SK-MEL-5 (cell line): Measurements from ENCODE around the genes EFNA3, ENTREP3 and DAP3.

RAMPAGE:
- cytosol, long total RNA = no peak
- long total RNA = no peak
- nucleus, long total RNA = no peak
Measured at GRCh38 chr1:155004457-155004898, 1.9 kb downstream of the ZBTB7B start.

RAMPAGE:
- cytosol, long total RNA = no peak
- long total RNA = no peak
- nucleus, long total RNA = no peak
Measured at GRCh38 chr1:155015989-155016853, 13.6 kb downstream of the ZBTB7B start.

DNA sequence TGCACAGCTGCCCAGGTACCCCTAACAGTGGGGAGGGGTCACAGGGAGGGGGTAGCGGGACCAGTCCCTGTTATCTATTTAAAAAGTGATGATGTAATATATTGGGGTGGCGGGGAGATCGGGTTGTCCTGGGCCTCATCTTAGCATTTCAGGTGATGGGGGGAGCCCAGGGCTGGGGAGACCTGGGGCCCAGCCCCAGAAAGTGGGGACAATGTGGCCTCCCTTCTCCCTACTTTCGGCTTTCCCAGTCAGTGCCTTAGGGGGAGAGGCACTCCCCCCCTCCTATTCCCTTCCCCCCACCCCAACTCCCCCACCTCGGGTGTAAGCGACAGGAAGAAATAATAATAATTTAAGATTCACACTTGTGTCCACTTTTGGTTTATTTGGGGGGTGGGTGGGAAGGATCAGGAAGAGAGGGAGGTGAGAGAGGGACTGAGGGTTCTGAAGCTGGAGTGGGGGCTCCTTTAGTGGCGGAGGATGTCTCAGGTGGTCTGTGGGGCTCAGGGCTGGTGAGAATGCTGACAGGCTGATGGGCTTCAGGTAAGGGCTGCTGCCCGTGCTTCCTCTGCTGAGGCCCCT lies 15.3 kb downstream of the DCST2 start:
RAMPAGE:
- cytosol, long total RNA = no peak
- long total RNA = no peak
- nucleus, long total RNA = no peak

DNA sequence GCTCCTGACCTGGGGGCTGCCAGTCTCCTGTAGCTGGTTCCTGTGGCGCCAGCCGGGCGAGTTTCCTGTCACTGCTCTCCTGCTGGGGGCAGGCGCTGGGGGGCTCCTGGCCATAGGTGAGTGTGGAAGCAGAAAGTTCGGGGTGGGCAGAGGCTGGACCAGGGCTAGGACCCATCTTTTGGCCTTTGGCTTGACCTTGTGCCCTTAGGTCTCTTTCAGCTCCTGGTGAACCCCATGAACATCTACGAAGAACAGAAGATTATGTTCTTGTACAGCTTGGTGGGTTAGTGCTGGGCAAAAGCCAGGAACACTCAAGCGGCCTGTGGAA lies 785 bp downstream of the DCST1 start:
RAMPAGE:
- cytosol, long total RNA = no peak
- long total RNA = no peak
- nucleus, long total RNA = no peak

DNA sequence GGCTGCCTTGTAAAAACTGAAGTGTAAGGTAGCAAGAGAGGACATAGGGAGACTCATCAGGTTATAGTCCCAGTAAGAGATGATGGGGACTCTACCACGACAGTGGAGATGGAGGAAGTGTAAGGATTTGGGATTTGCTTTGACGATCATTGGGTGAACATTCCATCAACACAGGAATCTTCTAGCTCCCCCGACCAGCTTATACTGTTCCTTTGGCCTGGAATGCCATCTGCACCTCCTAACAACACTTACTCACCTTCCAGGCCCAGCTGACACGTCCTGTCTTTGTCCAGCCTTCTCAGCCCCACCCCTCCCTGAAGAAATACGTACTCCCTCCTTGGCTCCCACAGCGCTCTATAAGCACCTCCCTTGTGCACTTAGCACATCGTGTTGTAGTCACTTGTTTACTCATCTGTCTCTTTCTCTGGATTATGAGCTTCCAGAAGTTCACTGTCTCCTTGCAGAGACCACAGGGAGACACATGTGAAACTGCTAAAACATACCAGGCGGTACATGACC lies 4.8 kb downstream of the DCST1 start:
RAMPAGE:
- cytosol, long total RNA = no peak
- long total RNA = no peak
- nucleus, long total RNA = no peak

DNA sequence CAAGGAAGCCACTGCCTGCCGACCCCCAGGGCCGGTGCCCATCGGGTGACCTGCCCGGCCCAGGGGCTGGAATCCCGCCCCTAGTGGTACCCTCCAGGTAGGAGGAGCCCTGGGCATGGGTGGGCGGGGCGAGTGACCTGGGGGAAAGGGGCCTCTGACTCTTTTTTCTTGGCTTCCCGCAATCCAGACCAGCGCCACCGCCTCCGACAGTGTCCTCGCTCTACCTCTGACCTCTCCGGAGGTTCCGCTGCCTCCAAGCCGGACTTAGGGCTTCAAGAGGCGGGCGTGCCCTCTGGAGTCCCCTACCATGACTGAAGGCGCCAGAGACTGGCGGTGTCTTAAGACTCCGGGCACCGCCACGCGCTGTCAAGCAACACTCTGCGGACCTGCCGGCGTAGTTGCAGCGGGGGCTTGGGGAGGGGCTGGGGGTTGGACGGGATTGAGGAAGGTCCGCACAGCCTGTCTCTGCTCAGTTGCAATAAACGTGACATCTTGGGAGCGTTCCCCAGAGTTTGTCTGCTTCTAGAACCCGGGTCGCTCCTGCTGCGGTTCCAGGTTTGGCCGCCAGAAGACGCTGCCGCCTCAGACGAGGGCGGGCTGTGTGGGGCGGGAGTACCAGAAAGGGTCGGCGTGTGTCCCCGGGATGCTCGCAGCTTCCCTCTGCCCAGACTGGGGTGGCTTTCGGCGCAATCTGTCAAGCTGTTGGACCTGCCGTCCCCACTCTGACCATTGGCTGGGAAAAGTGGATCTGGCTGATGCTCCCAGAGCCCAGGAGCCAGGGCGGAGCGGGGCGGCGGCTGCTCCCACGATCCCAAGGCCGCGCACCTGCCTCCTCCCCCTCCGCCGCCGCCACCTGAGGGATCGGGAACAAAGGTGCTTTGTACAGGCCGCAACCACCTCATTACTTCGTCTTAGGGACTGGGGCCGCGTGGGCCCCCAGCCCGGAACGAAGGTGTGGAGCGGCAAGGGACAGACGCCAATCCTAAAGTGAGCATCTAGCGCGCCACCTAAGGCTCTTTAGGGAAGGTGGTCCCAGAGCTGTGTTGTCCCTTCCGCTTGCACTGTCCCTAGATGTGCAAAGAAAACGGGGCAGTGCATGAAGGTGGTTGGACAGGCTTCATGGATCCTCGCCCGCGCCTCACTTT lies 895 bp upstream of the EFNA4 start:
RAMPAGE:
- cytosol, long total RNA = no peak
- long total RNA = no peak
- nucleus, long total RNA = no peak

DNA sequence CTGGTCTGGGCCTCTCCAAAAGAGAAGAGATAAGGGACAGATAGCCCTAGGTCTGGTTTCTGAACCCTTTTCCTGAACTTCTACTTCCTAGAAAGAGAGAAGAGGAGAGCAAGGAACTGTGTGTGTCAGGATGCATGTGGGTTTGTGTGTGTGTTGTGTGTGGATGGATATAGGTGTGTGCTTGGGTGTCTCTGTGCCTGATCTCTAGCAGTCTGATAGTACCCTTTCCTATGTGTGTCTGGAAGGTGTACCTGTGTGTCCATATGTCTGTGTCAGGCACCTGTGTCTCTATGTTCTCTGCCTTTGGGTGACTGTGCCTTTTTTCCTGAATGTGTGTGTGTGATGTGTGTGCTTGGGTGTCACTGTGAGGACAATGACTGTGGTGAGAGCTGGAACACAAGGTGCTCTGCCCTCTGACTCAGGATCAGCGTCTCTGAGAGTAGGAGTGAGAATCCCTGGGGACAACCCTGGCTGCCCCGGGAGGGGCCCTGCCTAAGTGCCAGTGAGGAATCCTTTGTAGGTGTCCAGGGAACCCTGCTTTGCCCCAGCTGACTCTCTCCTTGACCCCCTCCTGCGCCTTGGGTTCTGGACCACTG lies 883 bp upstream of the EFNA3 start:
RAMPAGE:
- cytosol, long total RNA = no peak
- long total RNA = no peak
- nucleus, long total RNA = no peak

RAMPAGE:
- cytosol, long total RNA = no peak
- long total RNA = no peak
- nucleus, long total RNA = no peak
Measured at GRCh38 chr1:155078597-155079014, at the start of gene EFNA3. TSS of gene EFNA3 (plus strand) at chr1:155078837.

GRCh38 chr1:155080398-155081055 lies 1.9 kb downstream of the EFNA3 start:
RAMPAGE:
- cytosol, long total RNA = no peak
- long total RNA = no peak
- nucleus, long total RNA = no peak

DNA sequence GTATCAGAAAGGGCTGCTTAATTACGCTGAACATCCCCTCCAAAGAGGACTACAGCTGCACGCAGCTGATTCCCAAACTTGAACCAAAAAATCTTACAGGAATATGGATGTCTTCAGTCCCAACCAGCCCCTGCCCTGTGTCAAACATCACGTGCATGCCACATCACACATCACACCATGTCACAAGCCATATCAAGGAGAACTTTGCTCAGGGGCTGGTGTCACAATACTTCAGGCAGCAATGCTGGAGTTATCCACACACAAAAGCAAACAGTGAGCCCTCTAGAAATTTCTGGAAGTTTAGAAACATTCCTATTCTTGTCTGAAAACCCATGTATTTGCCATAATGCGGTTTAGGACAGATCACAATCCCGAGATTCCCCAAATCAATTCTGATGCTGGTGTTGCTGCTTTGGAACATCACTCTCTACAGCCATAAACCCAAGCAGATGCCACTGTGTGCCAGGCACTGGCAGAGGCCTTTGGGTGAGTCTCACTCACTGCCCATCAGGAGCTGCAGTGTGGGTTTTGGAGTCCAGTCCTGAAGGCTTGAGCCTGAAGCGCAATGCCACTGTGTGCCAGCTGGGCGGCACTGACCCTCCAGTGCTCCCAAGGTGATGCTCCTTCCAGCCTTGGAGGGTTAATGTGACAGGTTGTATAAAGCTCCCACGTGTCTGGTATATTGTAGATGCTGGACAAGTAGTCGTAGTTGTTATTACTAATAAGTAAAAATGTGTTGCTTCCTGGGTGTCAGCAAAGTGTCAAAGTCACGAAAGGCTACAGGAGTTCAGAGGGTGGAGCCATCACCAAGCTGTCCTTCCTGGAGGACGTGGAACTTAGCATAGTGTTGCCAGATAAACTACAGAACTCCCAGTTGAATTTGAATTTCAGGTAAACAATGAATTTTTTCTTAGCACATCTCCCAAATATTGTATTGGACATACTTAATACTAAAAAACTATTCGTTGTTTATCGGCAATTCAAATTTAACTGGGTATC lies 20.1 kb upstream of the EFNA1 start:
RAMPAGE:
- cytosol, long total RNA = no peak
- long total RNA = no peak
- nucleus, long total RNA = no peak

DNA sequence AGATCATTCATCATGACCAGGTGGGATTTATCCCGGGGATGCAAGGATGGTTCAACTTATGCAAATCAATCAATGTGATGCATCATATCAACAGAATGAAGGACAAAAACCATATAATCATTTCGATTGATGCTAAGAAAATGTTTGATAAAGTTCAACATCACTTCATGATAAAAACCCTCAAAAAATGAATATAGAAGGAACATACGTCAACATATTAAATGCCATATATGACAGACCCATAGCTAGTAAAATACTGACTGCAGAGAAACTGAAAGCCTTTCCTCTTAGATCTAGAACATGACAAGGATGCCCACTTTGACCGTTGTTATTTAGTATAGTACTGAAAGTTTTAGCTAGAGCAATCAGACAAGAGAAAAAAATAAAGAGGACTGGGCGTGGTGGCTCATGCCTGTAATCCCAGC lies 13.3 kb upstream of the DPM3 start:
RAMPAGE:
- cytosol, long total RNA = no peak
- long total RNA = no peak
- nucleus, long total RNA = no peak

RAMPAGE:
- cytosol, long total RNA = no peak
- long total RNA = no peak
- nucleus, long total RNA = no peak
Measured at GRCh38 chr1:155183448-155183823, 9.8 kb downstream of the TRIM46 start.

DNA sequence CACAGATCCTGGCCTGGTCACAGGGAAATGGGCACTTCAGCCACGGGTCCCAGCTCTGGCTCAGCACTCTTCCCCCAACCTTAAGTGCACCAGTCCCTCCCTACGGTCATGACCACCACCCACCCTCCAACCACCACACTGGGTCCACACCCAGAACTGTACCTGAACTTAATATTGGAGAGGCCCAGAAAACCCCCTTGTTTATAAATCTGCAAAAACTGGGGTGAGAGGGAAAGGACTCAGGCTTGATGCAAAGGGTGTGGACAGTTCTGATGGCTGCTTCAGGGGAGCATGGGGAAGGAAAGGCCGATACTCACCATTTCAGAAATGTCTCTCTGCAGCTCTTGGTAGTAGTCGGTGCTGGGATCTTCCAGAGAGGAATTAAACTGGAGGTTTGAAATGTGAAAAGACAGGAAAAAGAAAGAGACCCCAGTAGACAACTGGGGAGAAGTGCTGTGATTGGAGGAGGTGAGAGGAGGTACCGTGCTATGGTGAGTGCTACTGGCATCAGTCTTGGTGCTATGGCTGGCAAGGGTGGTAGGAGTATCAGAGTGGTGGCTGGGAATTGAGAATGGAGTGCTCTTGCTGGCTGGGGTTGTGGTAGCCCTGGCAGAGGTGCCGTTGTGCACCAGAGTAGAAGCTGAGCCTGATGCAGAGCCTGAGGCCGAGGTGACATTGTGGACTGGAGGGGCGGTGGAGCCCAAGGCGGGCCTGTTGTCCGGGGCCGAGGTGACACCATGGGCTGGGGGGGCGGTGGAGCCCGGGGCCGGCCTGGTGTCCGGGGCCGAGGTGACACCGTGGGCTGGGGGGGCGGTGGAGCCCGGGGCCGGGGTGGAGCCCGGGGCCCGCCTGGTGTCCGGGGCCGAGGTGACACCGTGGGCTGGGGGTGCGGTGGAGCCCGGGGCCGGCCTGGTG lies 14.5 kb downstream of the TRIM46 start:
RAMPAGE:
- cytosol, long total RNA = no peak
- long total RNA = no peak
- nucleus, long total RNA = no peak

RAMPAGE:
- cytosol, long total RNA = no peak
- long total RNA = no peak
- nucleus, long total RNA = no peak
Measured at GRCh38 chr1:155254681-155255696, at the start of gene ENTREP3. TSS of gene ENTREP3 (minus strand) at chr1:155255483.

DNA sequence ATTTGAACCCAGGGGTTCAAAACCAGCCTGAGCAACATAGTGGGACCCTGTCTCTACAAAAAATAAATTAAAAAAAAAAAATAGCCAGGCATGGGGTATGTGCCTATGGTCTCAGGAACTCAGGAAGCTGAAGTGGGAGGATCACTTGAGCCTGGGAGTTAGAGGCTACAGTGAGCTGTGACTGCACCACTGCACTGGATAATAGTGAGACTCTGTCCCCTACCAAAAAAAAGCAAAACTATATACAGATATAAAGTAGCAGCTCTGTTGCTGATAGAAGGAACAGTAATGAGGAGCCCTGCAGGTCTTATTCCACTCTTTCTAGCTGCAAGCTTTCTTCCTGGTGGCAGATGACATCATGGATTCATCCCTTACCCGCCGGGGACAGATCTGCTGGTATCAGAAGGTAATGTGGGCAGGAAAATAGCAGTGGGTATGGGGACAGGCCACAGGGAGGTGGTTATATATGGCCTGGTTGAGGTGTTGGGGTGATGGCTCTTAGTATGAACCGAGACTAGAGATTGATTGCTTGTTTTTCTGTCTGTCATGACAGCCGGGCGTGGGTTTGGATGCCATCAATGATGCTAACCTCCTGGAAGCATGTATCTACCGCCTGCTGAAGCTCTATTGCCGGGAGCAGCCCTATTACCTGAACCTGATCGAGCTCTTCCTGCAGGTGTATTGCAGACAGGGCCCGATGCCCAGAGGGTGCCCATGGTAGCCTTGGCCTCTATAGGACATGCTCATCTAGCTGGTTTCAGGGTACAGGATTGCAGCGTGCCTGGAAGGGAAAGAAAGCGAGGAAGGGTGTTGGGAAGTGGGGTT lies 2.9 kb upstream of the RUSC1 start:
RAMPAGE:
- cytosol, long total RNA = no peak
- long total RNA = no peak
- nucleus, long total RNA = no peak

DNA sequence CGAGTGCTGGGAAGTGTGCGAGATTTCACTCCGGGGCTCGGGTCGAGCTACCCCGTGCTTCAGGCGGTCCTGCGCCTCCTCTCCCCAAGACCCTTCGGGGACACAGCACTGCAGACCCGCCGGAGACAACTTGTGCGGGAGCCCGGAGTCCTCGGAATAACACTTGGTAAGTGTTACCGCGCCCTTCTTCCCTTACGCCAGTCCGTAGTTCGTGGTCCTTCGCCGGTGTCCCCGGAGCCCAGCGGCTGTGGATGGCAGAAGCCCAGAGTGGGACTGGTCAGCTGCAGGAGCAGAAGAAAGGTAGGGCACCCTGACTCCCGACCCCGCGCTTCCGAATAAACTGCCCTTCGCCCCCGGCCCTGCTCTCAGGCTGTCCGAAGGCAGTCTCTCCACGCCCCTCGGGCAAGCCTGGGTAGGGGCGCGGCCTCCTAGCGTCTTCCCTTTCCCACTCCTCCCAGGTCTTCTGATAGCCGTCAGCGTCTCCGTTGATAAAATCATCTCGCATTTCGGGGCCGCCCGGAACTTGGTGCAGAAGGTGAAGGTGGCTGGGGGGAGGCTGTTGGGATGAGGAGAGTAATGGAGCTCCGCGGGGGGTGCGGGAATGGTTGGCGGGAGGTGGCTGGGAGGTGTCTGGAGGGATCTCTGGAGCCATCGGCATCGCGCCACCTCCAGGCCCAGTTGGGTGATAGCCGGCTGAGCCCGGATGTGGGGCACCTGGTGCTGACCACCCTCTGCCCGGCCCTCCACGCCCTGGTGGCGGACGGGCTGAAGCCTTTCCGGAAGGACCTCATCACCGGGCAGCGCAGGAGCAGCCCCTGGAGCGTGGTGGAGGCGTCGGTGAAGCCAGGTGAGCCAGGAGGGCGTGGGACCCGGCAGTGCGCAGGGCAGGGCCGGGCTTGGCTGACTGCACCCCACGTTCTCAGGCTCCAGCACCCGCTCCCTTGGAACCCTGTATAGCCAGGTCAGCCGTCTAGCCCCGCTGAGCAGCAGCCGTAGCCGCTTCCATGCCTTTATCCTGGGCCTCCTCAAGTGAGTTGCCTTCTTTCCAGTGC lies 4.3 kb downstream of the RUSC1 start:
RAMPAGE:
- cytosol, long total RNA = no peak
- long total RNA = no peak
- nucleus, long total RNA = no peak

RAMPAGE:
- cytosol, long total RNA = no peak
- long total RNA = no peak
- nucleus, long total RNA = no peak
Measured at GRCh38 chr1:155456571-155456999, 106.0 kb downstream of the ASH1L start.

DNA sequence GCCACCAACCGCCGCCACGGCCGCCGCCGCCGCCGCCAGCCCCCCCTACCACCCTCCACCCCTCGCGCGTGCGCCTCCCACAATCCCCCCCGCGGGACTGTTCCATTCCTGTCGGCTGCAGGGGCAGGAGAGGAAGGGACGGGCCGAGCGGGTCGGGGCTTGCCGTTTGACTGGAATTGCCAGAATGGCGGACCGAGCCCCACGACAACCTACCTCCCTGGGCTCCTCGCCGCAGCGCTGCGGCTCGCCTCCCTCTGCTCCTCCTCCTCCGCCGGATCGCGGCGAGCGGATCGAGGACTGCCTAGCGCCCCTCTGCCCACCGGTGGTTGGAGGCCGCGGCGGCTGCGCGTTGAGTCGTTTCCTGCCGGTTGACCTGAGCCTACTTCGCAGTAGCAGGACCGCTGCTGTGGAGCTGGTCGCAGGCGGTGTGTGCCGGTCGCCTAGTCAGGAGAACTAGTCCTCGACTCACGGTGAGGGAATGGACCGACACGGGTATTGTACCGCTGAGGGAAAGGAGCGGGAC lies 318 bp upstream of the ASH1L start:
RAMPAGE:
- cytosol, long total RNA = start-site peak on the plus strand centred at position 91 of the sequence, 621 bp wide, 88 and 46 reads in 2 replicates
- long total RNA = start-site peak on the plus strand centred at position 378 of the sequence, 53 bp wide, 38 and 27 reads in 2 replicates
- nucleus, long total RNA = start-site peak on the plus strand centred at position 120 of the sequence, 71 bp wide, 65 and 9 reads in 2 replicates; start-site peak on the plus strand centred at position 373 of the sequence, 57 bp wide, 323 and 120 reads in 2 replicates

DNA sequence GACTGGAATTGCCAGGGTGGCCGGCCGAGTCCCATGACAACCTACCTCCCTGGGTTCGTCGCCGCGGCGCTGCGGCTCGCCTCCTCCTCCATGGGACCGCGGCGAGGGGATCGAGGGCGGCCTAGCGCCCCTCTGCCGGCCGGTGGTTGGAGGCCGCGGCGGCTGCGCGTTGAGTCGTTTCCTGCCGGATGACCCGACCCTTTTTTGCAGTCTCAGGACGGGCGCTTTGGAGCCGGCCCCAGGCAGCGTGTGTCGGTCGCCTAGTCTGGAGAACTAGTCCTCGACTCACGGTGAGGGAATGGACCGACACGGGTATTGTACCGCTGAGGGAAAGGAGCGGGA lies at the start of gene DAP3:
TSS of gene DAP3 (plus strand) at position 207 of the 342 bp plus-strand sequence.
RAMPAGE:
- cytosol, long total RNA = start-site peak on the plus strand centred at position 203 of the sequence, 35 bp wide, 254 and 365 reads in 2 replicates
- long total RNA = no peak
- nucleus, long total RNA = start-site peak on the plus strand centred at position 195 of the sequence, 52 bp wide, 498 and 52 reads in 2 replicates

DNA sequence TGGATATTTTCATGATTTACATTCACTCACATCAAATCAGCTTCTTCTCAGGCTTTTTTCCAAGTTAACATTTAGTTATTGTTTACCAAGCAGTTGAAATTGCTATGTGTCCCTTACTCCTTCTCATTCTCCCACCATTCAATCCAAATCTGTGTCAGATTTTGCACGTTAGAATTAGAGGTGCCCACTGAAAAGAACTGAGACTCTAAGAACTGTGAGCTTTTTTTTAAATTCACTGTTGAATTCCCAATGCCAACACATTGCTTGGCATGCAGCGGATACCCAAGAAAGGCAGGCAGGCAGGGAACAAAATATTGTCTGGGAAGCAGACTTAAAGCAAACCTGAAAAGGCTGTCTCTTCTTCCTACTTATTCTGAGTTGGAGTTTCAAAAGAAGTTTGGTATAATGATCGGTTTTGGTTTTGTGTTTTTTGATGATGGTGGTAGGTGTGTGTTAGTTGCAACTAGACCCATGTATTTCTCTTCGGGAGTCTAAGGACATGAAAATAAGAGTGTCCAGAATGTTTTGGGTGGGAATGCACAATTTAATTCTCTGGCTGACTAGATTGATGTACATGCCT lies 18.1 kb downstream of the RIT1 start:
RAMPAGE:
- cytosol, long total RNA = no peak
- long total RNA = no peak
- nucleus, long total RNA = no peak